Endometrial microvascular endothelial cells (primary cell): ENCODE measurements around the genes GDF15 and SSBP4.

DNA sequence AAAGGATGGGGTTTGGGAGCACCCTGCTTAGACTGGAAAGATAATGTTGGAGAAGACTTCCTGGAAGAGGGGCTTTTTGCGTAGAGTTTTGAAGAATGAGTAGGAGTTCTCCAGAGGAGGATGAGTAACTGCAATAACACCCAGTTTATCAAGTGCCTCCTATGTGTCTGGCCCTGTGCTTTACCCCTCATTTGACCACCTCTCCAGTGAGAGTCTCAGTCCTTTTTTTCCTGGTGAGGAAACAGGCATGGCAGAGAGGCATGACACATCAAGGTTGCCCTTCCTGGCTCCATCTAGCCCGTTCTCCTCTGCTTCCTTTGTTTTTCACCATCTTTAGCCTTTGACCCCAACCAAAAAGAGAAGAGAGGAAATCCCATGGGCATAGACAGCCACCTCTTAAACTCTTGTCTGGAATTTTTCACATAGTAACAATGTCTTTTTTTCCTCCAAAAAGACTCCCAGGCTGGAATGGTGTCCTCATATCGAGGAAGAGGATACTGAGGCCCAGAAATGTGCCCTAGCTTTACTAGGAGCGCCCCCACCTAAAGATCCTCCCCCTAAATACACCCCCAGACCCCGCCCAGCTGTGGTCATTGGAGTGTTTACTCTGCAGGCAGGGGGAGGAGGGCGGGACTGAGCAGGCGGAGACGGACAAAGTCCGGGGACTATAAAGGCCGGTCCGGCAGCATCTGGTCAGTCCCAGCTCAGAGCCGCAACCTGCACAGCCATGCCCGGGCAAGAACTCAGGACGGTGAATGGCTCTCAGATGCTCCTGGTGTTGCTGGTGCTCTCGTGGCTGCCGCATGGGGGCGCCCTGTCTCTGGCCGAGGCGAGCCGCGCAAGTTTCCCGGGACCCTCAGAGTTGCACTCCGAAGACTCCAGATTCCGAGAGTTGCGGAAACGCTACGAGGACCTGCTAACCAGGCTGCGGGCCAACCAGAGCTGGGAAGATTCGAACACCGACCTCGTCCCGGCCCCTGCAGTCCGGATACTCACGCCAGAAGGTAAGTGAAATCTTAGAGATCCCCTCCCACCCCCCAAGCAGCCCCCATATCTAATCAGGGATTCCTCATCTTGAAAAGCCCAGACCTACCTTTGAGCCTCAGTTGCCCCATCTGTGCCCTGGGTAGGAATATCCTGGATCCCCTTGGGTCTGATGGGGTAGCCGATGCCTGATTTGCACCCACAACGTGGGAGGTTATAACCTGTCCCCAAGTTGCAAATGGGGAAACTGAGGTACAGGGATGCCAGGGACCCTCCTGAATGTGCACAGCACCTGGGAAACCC is at the start of gene GDF15:
Gene GDF15 (plus strand): TSS at position 696 of the 1,287 bp plus-strand sequence.
- RAMPAGE, long total RNA = start-site peak on the plus strand centred at position 696 of the sequence, 9 bp wide, 37 and 71 reads in 2 replicates

- RAMPAGE, long total RNA = no peak
These were observed 5.3 kb upstream of the LRRC25 start for GRCh38 chr19:18402399-18403464.

- RAMPAGE, long total RNA = no peak
These were observed at the start of gene SSBP4 for GRCh38 chr19:18419102-18420115. Gene SSBP4 (plus strand): TSS chr19:18419398.

GRCh38 chr19:18431401-18432439 is 6.2 kb downstream of the ISYNA1 start:
- RAMPAGE, long total RNA = no peak

DNA sequence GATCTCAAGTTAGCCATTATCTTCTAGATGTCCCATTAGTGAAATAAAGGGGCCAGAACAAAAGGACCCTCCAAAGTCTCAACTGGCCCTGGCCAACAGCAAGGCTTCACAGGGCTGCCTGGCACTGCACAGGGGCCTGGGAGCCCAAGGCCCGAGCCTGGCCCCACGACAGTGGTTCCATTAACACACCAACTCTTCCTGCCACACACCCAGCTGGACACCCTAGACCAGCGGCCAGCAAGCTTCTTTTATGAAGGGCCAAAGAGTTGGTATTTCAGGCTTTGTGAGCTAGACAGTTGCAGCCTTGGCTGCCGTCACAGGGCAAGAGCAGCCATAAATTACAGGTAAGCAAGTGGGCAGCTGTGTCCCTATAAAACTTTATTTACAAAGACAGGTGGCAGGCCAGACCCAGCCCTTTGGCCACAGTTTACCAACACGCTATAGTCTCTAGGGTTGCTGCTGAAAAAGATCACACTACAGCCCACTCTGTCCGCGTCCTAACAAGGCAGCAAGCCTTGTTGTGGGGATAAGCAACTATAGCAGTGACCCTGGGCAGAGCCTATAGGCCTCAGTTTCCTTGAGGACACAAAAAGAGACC is 13.3 kb downstream of the ELL start:
- RAMPAGE, long total RNA = no peak

DNA sequence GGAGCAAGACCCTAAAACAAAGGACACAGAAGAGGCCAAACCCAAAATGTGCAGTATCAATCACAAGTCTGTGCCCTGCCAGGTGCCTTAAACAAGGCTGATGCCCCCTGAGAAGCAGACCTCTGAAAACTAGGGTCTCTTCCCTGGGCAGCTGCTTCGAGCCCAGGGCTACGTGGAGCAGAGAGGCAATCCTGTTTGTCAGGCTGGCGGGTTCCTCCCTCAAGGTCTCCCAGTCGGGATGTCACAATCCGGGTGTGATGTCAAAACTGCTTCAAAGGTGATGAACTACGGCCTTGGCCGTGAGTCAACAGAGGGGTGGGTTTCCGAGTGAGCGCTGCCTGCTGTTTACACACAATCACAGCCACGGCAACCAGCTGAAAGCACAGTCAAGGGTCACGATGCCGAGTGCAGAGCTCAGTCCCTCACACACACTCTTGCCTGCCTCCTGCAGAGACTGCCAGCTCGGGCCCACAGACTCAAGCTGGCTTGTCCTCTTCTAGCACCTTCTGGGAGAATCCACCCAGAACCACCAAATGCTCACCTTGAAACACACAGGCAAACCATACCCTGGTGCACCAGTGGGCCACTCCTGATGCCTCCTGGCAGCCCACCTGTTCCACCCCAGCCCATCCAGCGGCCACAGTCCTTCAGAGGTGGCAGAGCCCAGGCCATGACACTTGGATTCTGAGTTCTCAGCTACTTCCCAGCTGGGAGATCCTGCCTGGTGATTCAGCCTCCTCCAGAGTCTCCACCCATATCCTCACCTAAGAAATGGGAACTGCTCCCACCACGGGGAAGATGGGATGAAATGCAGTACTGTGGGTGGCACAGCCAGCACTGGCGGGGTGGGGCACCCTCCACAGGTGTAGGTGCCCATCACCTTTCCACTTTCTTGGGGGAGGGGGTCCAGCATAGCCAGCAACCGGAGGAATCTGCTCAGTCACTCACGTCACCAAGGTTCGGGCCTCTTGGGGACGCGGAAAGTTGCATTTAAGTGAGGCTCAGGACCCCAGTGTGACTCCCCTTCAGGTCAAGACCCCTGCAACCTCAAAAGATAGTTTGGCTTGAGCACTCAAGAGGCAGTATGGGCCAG is 6.8 kb downstream of the ELL start:
- RAMPAGE, long total RNA = no peak

- RAMPAGE, long total RNA = no peak
These were observed 567 bp downstream of the FKBP8 start for GRCh38 chr19:18542663-18543349.

DNA sequence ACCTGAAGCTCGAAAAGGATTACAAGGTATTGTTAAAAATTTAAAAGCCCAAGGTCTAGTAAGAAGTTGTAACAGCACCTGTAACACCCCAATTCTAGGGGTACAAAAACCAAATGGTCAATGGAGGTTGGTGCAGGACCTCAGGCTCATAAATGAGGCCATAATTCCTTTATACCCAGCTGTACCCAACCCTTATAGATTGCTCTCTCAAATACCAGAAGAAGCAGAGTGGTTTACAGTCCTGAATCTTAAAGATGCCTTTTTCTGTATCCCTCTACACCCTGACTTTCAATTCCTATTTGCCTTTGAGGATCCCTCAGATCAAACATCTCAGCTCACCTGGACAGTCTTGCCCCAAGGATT is 7.5 kb upstream of the REX1BD start:
- RAMPAGE, long total RNA = no peak

DNA sequence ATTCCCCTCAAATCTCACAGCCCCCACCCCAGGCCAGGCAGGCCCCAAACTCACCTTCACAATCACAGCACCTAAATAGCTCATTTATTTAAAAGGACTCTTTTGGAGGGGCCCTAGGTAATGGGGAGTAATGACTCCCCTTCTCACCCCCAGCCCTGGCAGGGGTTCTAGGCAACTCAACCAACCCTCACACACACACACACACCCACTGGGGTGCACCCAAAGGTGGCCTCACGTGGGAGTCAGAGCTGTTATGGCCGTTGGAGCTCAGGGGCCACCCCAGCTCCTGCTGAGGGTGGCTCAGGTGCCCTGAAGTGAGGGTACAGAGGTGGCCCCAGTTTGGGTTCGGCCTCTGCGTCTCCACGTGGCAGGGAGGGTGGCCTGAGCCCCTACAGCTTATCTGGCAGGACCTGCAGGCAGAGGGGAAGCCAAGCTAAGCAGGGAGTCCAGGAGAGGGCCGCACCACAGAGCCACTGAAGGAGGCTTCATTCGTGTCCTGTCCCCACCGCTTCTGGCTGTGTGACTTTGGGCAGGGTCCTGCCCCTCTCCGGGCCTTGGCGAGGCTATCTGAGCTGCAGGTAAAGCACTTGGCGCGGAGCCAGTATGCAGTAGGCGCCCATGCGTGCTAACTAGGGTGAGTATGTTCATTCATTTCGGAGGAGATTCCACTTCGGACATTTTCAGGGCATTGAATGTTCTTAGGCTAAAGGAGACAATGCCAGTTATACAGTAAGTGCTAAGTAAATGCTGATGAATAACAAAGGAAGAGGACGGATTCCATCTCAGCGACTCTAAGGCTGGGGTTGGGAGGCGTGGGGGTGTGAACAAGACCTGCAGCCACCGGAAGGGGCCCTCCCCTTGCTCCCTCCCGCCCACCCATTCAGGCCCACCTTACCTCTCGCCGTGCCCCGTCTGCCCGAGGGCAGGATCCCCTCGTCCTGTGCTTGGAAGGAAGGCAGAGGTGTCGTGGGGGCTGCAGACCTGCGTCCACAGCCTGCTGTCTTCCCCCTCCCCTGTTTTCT is 4.9 kb downstream of the REX1BD start:
- RAMPAGE, long total RNA = no peak

- RAMPAGE, long total RNA = no peak
These were observed 47.9 kb downstream of the COMP start for GRCh38 chr19:18743213-18743612.

GRCh38 chr19:18777180-18777815 is 13.8 kb downstream of the COMP start:
- RAMPAGE, long total RNA = no peak

DNA sequence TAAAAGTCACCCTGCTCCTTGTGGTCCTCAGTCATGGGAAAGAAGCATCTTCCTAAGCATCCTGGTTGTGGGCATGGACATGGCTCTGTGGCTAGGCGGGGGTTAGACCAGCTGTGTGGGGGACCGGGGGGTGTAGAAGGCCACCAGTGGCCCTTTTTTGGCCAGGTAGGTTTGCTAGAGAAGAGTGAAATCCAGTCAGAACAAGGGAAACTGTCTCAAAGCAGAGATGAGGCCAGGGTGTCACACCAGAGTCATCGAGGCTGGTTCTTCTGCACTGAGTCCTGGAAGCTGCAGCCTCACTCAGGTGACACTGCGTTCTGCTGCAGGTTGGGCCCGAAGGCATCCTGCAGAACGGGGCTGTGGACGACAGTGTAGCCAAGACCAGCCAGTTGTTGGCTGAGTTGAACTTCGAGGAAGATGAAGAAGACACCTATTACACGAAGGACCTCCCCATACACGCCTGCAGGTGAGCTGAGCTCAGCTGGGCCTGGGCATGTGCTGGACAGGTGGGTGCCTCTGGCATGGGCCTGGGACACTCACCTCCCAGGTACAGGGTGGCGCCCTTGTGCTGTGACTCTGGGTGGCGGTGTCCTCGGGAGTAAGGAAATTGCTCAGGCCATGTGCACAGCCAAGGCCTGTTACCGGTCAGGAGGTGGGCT is 14.0 kb downstream of the UPF1 start:
- RAMPAGE, long total RNA = no peak

DNA sequence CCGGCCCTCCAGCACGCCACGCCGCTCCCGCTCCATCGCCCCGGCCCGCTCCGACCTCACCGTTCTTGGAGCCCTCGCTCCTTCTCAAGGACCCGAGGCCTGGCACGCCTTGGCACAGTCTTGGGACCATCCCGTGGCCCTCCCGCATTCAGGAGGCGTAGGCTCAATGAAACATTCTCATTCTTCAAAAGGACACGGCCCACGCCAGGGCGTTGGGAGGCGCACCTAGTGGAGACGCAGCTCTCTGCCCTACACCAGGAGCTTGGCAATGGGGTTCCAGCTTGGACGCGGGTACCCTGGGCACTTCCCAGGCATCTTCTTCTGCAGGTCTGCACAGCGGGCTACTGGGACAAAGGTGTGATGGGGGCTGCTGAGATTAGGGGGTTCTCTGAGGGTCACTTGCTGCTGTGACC is 549 bp upstream of the CERS1 start:
- RAMPAGE, long total RNA = no peak

DNA sequence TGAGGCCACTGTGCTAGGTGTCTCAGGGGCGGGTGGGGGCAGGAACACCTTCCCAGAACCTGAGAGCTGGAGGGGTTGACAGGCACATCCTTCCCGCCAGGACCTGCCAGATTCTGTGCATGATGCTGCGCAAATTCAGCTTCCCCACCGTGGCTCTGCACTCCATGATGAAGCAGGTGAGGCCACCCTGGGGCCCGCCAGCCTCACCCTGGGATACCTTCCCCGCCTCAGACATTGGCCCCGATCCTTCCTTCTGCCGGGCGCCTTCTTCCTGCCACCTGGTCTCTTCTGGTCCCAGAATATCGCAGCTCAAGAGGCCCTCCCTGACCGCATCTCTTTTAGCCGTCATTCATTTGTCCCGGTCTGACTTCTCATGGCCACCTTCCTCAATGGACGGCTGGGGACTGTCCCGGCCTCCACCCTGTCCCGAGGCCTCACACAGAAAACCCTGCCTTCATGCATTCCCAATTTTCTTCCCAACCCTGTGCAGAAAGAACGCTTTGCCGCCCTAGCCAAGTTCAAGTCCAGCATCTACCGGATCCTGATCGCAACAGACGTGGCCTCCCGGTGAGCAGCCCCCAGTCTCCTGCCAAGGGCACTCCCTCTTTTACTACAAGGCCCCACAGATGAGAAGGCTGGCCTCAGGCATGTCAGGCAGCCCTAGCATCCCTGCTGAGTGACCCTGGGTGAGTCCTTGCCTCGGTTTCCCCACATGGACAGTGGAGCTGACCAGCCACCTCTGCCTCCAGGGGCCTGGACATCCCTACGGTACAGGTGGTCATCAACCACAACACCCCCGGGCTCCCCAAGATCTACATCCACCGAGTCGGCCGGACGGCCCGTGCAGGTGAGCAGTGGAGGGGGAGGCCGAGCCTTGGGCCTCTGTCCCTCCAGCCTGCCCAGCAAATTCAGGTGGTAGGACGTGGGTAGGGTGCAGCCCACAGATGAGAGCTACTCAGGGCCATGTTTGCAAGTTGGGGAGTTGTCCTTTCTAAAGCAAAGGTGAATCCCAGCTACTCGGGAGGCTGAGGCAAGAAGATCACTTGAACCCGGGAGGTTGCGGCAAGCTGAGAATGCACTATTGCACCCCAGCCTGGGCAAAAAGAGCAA is 5.0 kb downstream of the DDX49 start:
- RAMPAGE, long total RNA = no peak

DNA sequence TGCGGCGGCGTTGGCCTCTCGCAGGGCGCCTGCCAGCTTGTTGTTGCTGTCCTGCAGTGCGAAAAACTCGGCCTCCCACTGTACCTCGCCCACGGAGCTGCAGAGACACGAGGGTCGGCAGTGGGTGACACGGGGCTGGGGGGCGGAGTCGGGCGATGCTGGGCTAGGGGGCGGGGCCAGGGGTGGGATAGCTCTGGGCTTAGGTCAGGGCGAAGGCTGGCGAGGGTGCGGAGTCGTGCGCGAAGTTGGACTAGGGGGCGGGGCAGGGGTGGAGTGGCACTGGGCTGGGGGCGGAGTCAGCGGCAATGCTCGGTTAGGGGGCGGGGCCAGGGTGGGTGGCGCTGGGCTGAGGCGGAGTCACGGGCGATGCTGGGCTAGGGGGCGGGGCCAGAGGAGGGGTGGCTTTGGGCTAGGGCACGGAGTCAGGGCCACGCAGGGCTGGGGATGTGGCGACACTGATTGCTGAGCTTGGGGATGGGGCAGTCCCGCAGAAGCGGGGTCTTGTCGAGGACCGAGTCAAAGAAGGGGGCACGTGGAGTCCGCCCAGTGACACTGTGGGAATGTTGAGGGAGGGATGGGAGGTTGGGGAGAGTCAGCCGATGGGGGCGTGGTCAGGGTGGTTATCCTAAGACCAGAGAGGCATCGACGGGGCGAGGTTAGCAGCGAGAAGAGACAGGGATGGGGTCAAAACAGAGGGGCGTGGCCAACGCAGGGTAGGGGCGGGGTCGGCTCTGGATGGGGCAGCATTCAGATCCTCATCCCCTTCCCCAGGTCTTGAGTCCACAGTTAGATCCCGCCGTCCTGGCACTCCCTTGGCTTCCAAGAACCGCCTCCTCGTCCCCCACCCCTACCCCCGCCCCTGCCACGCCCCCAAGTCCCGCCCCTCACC is 8.7 kb downstream of the HOMER3 start:
- RAMPAGE, long total RNA = no peak

DNA sequence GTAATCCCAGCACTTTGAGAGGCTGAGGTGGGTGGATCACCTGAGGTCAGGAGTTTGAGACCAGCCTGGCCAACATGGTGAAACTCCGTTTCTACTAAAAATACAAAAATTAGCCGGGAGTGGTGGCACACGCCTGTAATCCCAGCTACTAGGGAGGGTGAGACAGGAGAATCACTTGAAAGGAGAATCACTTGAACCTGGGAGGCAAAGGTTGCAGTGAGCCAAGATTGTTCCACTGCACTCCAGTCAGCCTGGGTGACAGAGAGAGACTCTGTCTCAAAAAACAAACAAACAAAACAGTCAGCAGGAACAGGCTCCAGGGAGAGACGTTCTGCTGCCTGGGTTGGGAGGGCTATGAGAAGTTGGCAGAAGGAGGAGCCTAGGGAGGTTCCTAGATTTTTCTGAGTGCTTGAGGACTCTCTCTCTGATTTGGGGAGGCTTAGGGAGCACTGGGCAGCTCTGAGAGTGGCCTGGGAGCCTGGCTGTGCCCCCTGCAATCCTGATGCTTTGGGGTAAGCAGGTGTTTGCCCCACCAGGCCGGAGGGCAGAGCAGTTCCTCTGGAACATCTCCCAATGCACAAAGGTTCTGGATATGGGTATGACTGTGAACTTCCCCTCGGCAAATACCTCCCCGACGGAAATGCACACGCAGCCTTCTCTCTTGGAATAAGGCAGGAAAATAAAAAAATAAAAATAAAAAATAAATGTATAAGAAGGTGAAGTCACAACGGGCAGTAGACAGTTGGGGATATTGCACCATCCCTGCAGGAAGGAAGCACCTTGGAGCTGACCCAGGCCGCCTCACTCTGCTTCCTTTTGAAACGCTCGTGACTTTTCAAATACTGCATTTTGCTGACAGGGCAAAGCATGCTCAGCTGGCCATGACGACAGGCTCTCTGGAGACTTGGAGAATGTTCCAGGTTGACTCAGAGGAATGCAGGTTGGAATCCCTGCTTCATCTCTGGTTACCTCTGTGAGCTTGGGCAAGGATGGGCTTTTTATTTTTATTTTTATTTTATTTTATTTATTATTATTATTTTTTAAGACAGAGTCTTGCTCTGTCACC is 26.4 kb upstream of the HOMER3 start:
- RAMPAGE, long total RNA = no peak

GRCh38 chr19:19065409-19065827 is 1.6 kb downstream of the SLC25A42 start:
- RAMPAGE, long total RNA = no peak

DNA sequence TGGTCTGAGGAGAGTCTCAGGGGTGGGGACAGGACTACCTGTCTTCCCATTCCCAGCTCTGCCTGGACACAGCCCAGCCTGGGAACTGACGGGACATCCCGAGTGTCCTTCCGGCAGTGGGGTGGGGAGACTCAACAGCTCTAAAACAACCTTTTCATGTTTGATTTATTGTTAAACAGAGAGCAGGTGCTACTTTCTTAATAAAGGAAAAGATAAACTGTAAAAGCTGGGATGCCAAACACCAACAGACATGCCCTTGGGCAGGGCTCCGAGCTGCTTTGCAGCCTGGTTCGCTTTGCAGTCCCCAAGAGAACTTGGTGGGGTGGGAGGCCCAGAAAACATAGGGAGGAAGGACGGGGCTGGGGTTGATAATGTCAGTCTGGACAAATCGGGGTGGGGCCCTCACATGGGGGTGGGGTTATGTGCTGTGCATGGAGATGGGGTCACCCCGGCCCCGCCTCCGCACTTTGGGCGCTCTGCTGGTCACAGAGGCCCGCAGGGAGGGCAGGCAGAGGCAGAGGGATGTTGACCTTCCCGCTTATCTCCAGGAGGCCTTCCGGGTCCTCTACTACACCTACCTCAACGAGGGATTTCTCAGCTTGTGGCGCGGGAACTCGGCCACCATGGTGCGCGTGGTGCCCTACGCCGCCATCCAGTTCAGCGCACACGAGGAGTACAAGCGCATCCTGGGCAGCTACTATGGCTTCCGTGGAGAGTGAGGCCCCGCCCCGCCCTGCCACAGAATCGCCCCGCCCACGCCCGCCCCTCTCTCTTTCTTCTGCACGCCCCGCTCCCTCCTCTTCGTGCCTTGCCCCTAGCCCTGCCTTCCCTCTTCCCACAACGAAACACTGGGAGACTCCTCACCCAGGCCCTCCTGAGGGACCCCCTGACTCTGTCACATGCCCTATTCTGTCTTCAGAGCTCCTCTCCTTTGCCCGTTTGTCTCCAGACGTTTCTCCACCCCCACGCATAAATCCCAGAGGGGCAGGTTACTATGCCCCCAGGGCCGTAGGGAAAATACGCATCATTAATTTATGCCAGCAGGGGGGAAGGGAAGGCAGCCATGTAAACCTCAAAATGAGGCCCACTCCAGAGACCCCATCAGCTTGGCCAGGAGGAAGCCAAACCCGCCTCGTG is 32.9 kb downstream of the TMEM161A start:
- RAMPAGE, long total RNA = no peak

- RAMPAGE, long total RNA = no peak
These were observed 3.7 kb downstream of the TMEM161A start for GRCh38 chr19:19134364-19135278.

- RAMPAGE, long total RNA = no peak
These were observed 2.6 kb downstream of the MEF2B start for GRCh38 chr19:19167375-19167858.